AG08470 (cell line): ENCODE results near the gene YAP1.

GRCh38 chr11:101912986-101913374 is 1.8 kb upstream of the CEP126 start:
- RRBS, result no CpG with 5 or more reads among the region's 1 CpG

DNA sequence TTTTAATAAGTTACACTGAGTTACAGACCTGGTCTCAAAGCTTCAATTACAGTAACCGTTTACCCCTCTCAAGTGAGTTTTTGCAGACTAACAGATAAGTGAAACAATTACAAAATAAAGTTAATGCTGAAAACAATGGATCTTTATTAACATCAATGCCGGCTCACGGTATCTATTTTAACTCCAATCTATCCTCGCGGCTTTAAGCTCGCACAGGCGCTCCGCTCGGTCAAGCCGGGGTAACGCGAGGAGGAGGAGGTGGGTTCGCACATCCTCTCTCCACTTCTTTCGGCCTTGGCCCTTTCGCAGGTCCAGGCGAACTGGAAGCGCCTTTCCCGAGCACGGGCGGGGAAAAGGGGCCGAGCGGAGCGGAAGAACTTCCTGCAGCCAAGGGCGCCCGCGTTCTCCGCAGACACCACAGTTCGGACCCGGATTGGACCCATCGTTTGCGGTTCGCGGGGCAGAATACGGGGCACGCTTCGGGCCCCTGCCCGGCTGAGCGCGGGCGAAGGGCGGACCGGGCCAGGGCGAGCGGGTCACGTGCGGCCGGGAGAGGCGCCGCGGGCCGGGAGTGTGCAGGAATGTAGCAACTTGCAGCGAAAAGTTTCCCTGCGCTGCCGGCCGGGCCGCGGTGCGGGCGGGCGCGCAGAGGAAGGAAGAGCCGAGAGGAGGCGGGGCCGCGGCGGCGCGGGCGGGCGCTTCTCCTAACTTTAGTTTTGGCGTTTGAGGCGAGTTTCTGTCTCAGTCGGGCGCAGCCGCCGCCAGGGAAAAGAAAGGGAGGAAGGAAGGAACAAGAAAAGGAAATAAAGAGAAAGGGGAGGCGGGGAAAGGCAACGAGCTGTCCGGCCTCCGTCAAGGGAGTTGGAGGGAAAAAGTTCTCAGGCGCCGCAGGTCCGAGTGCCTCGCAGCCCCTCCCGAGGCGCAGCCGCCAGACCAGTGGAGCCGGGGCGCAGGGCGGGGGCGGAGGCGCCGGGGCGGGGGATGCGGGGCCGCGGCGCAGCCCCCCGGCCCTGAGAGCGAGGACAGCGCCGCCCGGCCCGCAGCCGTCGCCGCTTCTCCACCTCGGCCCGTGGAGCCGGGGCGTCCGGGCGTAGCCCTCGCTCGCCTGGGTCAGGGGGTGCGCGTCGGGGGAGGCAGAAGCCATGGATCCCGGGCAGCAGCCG is at the start of gene YAP1:
TSS of gene YAP1 (plus strand) at position 741 of the 1,163 bp plus-strand sequence.
- RRBS, result 2% methylated on average over 45 of the region's 120 CpGs

- RRBS, result no CpG with 5 or more reads among the region's 11 CpGs
These were observed 76.9 kb downstream of the YAP1 start for GRCh38 chr11:102186938-102187849.

- RRBS, result 3% methylated on average over 11 of the region's 44 CpGs
These were observed 48.8 kb upstream of the BIRC3 start for GRCh38 chr11:102268082-102269252.

GRCh38 chr11:102347522-102348598 is 846 bp downstream of the BIRC2 start:
- RRBS, result no CpG with 5 or more reads among the region's 28 CpGs

GRCh38 chr11:102381064-102381447 is 34.0 kb downstream of the BIRC2 start:
- RRBS, result no CpG with 5 or more reads among the region's 5 CpGs

DNA sequence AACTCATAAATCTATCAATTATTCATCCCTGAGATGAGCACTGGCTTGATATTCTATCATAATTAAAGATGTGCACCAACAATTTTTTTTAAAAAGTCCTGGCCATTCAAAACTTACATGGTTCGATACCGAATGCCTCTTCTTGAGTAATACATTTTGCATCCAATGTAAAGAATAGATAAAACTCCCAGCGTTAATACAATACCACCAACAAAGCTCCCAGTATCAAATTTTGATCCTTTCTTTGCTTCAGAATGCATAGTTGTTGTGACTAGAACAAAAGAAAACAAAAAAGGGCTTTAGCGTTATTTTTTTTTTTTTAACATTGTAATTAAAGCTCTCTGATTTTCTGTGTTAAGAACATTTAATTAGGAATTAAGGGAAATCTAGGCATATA is 51.1 kb downstream of the TMEM123 start:
- RRBS, result no CpG with 5 or more reads among the region's 4 CpGs

GRCh38 chr11:103904025-103904581 is 132.3 kb upstream of the DDI1 start:
- RRBS, result no CpG with 5 or more reads among the region's 3 CpGs

DNA sequence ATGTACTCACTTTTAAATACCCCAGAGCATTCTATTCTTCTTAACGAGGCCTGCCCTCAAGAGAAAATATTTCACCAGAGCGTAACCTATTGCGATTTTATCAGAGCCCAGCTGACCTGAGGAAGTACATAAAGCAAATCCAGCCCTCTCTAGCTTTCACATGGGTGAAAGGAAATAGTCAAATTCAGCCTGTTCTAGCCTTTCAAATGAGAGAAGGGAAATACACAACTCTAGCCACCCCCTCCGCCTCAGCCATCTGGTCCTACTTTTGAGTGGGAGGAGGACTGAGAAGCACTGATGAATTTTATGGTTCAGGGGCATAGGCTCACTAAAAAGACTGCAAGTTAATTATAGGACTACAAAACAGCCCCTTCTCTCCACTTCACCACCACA is 109.0 kb downstream of the CASP4 start:
- RRBS, result no CpG with 5 or more reads among the region's 4 CpGs

DNA sequence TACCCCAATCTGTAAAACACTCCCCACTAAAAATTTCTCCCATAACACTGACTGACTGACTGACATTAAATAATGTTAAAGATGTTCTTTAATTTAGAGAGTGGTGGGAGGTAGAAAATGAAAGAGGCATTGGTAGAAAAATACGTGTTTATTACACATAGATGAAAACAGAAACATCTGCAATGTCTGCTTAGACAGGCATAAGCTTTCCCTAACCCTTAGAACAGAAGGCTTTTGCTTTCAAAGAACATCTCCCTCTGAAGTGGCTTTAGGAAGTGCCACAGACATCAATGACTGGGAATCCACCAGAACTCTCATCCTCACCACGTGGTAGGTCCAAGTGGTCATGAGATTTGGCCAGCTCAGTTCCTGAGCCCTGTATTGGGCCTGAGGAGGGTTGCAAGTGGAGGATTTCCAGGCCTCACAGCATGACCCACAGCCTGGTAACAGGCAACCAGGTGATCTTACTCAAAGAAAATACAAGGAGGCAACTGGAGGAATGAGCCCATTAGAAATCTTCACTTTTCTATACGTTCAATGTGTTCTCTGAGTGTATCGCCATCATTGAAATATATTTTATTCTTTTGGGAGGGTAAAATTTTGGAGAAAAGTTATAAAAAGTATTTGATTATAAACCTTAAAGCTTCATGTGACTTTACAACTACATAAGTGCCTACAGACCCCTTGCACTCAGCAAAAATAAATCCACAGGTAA is 1.6 kb downstream of the CASP1 start:
- RRBS, result no CpG with 5 or more reads among the region's 4 CpGs

GRCh38 chr11:105100087-105100704 is 39.4 kb downstream of the CARD18 start:
- RRBS, result no CpG with 5 or more reads among the region's 9 CpGs

DNA sequence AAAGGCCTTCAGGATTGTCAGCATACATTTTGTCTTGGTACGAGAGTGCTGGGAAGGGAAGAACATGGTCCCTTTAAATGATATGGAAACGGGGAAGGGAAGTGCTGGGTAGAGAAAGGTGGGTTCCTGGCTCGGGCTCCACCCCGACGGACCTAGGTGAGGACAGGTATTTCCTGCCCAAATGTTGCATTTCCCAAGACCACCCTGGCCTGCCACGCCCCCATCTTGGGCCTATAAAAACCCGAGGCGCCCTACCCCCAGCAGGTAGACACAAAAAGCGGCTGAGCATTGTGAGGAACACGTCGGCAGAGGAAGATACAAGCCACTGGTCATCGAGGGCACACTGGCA is 99.3 kb downstream of the AASDHPPT start:
- RRBS, result no CpG with 5 or more reads among the region's 12 CpGs

- RRBS, result 4% methylated on average over 11 of the region's 36 CpGs
These were observed 785 bp downstream of the ELMOD1 start for GRCh38 chr11:107591602-107592261.

- RRBS, result no CpG with 5 or more reads among the region's 6 CpGs
These were observed 29.3 kb downstream of the SLN start for GRCh38 chr11:107682505-107683045.

DNA sequence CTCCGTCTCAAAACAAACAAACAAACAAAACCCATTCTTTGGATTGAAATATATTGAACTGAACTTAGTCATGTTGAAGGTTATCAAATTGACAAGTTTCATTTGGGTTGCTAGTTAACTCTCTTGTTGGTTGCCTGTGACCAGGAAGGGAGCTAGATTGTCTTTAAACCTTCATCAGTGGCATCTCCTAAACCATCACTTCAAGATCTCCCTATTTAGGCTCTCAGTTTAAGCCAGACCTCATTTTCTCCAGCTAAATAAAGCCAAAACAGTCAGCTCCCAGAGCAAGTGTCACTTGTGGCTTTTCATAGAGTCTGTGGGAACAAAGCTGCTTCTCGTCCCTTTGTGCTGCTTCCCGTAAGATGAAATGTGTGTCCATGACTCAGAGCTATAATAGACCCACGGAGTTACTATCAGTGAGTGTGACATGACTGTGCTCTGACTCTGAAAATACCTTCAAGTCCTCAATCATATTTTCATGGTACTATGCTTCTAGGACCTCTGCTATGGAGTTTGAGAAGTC is 57.2 kb upstream of the SLN start:
- RRBS, result no CpG with 5 or more reads among the region's 4 CpGs

GRCh38 chr11:108095244-108095688 is 26.1 kb upstream of the ACAT1 start:
- RRBS, result no CpG with 5 or more reads among the region's 5 CpGs

DNA sequence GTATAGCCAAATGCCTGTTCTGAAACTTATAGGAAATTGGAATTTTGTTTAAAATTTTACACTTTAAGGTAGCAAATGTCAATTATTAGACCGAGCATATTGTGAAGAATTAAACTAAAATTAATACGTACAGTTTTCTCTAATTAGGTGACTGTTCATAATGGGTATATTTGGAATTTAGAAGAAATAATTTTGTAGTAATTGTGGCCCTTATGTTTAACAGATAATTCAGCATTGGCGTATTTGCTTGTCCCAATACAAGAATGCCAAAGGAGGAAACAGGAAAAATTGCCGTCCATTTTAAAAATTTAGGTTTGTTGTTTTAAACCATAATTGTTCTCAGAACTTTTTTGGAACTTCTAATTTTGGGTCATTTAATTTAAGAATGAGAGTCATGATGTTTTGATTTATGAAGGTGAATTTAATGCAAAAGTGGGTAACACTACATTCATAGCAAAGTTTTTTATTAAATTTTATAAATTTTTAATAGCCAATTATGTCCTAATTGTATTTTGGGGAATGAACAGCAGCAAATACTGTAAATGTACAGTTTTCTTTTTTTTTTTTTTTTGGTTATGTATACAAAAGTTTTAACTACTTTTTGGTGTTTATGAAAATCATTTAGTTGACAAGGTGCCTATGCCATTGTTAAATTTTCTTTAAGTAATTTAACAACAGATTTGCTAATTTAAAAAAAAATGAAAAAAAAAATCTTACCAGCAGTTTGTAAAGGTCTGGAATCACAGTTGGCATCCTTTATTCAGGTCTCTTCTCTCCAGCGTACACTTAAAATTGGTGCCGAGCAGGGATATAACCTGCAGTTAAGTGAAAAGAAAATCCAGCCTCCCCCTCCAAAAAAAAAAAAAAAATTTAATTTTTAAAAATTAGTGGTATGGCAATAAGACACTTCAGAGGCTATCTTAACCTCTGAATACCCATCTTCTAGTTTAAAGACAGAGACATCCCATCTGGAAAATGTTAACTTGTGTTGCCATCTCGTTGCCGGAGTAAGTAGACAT is 15.1 kb upstream of the ACAT1 start:
- RRBS, result no CpG with 5 or more reads among the region's 8 CpGs

DNA sequence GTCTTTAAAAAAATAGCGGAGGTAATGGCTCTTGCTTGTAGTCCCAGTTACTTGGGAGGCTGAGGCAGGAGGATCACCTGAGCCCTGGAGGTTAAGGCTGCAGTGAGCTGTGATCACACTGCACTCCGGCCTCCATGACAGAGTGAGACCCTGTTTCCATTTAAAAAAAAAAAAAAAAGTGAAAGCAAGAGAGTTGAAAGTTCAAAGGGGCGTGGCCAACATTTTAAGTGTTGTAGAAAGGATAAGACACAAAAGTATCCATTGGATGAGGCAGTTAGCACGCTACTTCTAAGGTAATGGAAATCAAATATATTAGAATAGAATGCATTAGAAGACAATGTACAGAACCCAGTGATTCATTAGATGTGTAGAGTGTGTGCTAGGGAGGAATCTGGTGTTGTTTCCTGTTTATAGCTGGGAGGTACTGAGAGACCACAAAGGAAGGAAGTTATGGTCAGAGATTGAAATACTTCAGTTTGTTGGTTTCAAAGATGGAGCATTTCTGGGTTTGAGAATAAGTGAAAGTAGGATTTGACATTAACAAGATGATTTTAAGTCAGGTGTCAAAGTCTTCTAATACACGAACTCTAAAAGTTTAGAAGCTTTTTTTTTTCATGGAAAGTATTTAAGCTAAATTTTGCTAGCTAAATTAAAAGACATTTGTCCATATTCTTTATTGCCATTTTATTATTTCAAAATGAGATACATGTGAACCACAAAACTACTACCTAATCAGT is 13.7 kb downstream of the ATM start:
- RRBS, result no CpG with 5 or more reads among the region's 5 CpGs

- RRBS, result no CpG with 5 or more reads among the region's 3 CpGs
These were observed 14.4 kb downstream of the ATM start for GRCh38 chr11:108237110-108237815.